Sigmoid colon (tissue), 4 donors: ENCODE results near the genes STAM2 and KCNJ3.

DNA sequence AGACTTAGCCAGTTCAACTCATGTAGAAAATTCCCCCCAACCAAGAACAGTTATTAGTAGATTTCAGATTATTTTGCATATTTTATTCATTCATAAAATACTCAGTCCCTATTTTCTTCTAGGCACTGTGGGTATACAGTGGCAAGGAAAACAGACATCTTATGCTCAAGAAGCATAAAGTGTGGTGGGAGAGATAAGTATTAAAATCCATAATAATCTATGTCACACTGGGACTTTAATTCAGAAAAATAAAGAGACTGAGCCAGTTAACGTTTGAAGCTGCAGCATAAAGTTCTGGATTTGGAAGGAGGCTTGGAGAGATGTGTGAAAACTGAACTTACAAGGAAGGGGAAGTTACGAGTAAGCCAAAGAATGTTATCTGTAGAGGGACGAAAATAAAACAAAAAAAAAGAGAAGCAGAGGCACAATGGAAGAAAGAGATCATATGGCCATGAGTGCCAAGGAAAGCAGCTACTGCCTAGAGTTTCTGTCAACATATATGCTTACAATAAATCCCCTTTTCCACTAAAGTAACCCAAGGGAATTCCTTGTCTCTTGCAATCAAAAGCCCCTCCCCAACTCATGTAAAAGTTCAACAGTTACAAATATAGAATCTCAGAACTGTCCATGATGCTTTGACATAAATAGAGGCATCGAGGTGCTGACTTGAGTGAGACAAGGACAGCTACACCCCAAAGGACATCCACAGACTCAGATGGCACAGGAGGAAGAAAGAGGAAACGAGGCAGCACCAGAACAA lies 16.0 kb upstream of the ARL5A start:
- PRO-cap, result no peak
- RAMPAGE, long total RNA, 4 experiments, result no peak in any of the 4 experiments

GRCh38 chr2:152175352-152176590 lies at the start of gene STAM2:
Gene STAM2, minus strand, starts transcription at chr2:152175763.
- PRO-cap, result bidirectional peak, plus-strand start at chr2:152175548, minus-strand start at chr2:152175502; bidirectional peak, plus-strand start at chr2:152176046, minus-strand start at chr2:152175729
- RAMPAGE, long total RNA, 4 experiments, result start-site peak on the minus strand in 4 of 4 experiments, at chr2:152175701-152176020 at its widest, 9 to 246 reads per replicate

DNA sequence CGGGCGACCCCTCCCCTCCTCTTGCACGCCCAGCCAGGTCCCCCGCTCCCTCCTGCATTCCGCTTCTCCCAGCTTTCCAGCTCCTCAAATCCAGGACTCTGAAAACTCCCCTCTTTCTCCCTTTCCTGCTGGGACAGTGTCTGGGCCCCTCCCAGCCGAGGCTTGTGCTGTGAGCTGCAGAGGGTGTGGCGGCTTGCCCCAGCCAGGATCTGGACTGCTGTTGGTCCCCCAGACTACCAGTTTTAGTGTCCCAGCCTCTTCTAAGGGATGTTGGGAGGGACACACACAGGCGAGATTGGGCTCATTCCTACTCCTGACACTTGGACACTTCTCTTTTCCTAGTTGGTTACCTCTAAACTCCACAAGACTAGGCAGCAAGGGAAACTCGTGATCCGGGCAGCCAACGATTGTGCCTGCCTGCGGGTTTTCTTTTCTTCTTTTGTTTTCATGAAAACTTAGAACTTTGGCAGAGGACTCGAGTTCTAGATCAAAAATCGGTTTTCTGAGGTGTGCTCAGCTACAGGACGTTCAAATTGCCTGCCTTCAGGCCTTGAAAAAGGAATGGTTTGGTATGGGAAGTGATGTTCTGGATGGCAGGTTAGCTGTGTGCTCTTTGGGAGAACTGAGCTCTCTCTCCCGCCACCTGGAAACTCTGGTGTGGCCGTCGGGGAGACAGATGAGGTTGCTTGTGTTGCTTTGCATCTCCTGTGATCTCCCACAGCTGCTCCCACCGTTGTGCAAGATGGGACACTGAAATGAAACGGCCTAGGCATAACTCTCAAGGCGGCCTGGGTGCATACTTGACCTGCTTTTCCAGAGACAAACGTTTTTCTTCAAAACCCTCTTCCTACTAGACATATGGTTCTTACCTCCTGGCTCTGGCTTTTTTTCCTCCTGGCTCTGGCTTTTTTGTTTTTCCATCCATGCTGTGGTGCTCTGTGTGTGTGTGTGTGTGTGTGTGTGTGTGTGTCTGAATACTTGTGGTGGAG lies 1.8 kb downstream of the FMNL2 start:
- PRO-cap, result bidirectional peak, plus-strand start at position 399 of the sequence, minus-strand start at position 216 of the sequence
- RAMPAGE, long total RNA, 4 experiments, result no peak in any of the 4 experiments

GRCh38 chr2:152433152-152433889 lies 98.3 kb downstream of the FMNL2 start:
- PRO-cap, result no peak
- RAMPAGE, long total RNA, 4 experiments, result no peak in any of the 4 experiments

- PRO-cap, result no peak
- RAMPAGE, long total RNA, 4 experiments, result no peak in any of the 4 experiments
Observed at GRCh38 chr2:152443112-152443574, 108.2 kb downstream of the FMNL2 start.

- PRO-cap, result no peak
- RAMPAGE, long total RNA, 4 experiments, result no peak in any of the 4 experiments
Observed at GRCh38 chr2:152466694-152467255, 131.8 kb downstream of the FMNL2 start.

DNA sequence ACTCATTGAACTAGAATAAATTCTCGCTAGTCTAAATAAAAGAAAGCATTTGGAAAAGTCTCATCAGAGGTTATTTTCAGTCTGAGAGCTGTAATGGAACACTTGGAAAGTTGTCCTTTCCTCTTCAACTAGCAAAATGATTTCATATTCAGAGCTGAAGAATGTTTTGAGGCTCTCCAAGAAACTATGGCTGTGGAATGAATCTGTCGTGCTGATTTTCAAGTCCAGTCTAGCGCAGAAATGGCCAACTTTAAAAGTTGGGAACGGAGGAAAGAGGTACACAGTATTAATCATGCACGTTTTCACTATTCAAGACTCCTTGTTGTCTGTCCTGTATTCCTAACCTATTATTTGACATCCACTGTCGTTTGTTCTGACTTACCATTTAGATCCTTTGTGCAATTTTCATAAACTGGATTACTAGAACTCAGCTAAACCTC lies 182.5 kb downstream of the PRPF40A start:
- PRO-cap, result no peak
- RAMPAGE, long total RNA, 4 experiments, result no peak in any of the 4 experiments

GRCh38 chr2:152537045-152537575 lies 180.2 kb downstream of the PRPF40A start:
- PRO-cap, result no peak
- RAMPAGE, long total RNA, 4 experiments, result no peak in any of the 4 experiments

DNA sequence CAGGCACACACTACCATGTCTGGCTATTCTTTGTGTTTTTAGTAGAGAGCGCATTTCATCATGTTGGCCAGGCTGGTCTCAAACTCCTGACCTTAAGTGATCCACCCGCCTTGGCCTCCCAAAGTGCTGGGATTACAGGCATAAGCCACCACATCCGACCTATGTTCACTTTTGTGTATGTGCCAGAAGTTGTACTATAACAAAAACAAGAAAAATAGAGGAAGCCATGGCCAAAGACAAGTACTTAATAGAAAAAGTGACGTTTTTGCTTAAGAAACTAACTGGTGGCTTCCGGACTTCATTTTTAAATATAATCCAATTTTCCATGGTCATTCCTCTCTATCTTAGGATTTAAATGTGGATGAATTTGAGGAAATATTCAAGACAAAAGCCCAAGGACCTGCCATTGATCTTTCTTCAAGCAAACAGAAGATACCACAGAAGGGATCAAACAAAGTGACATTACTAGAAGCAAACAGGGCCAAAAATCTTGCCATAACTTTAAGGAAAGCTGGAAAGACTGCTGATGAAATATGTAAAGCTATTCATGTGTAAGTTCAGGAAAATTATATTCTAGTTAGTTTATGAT lies 91.0 kb downstream of the PRPF40A start:
- PRO-cap, result no peak
- RAMPAGE, long total RNA, 4 experiments, result no peak in any of the 4 experiments

DNA sequence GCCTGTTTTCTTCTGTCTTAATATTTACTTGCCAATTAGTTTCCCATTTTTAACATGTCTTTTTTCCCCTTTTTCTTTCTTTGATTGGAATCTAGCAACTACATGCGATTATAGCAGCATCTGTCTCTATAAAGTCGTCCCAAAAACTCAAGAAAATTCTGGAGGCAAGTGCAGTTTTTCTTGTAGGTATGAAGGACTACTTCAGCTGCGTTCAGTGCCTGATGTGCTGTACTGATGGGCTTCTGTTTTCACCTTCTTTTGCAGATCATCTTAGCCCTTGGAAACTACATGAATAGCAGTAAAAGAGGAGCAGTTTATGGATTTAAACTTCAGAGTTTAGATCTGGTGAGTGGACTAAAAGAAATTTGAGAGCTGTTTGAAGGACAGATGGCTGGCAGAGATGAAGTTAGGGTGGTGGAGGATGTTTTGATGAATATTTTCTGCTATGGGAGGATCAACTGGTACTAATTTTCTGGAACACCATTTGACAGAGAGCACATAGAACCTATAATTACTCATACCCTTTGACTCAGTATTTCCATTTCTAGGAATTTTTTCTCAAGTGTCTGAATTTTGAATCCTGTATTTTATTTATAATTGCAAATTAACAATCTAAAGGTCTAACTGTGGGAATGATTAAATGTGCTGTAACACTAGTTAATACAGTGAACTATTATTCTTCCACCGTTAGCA lies 87.6 kb downstream of the PRPF40A start:
- PRO-cap, result no peak
- RAMPAGE, long total RNA, 4 experiments, result no peak in any of the 4 experiments

DNA sequence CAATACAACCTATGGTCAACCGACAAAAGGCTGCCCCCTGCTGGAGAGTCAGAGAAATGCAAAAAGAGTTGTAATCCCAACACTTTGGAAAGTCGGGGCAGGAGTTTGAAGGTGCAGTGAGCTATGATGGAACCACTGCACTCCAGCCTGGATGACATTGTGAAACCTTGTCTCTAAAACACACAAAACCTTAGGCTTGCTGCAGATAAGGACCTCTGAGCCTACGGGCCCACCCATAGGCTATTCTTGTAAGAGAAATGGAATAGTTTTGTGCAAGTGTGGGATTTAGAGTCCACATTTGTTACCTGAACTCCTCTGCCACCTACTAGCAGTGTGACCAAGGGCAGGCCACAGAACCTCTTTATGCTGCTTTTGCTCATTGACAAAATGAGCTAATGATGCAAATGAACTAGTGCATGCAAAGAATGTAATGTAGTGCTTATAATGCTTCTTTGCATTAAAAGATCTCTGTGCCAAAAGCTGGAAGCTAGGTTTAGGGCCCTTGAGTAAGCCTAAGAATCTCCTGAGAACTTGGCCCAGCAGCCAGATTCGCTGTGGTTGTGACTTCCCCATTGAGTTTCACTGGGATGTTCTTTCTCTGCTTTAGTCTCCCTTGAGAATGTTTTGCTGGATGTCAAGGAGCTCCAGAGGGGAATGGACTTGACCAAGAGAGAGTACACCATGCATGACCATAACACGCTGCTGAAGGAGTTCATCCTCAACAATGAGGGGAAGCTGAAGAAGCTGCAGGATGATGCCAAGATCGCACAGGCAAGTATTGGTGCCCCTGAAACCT lies 81.2 kb downstream of the PRPF40A start:
- PRO-cap, result no peak
- RAMPAGE, long total RNA, 4 experiments, result start-site peak on the plus strand in 1 of 4 experiments, centred at position 565 of the sequence, 16 reads per replicate

- PRO-cap, result no peak
- RAMPAGE, long total RNA, 4 experiments, result no peak in any of the 4 experiments
Observed at GRCh38 chr2:153592710-153593256, 114.2 kb upstream of the RPRM start.

DNA sequence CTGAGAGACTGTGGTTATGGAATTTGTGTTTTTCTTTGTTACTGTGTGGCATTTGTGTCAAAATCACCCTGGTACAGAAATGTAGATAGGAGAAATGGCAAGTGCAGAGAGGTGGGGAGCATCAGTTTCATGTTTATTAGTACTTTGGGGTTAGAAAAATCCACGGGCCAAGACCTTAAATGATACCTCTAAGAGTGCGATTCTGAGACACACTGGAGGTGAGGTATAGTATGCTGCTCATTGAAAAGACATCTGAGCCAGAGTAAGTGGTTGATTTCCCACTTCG lies 315.7 kb upstream of the KCNJ3 start:
- PRO-cap, result no peak
- RAMPAGE, long total RNA, 4 experiments, result no peak in any of the 4 experiments

DNA sequence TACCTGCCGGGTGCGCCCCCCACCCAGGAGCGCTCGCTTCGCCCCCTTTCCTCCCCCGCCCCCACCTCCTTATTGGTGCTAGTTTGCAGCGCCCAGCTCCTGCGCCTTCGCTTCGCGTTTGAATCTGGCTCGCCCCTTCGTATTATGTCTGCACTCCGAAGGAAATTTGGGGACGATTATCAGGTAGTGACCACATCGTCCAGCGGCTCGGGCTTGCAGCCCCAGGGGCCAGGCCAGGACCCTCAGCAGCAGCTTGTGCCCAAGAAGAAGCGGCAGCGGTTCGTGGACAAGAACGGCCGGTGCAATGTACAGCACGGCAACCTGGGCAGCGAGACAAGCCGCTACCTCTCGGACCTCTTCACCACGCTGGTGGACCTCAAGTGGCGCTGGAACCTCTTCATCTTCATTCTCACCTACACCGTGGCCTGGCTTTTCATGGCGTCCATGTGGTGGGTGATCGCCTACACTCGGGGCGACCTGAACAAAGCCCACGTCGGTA lies at the start of gene KCNJ3:
Gene KCNJ3, plus strand, starts transcription at position 64 of the 499 bp plus-strand sequence.
- PRO-cap, result no peak
- RAMPAGE, long total RNA, 4 experiments, result no peak in any of the 4 experiments

- PRO-cap, result no peak
- RAMPAGE, long total RNA, 4 experiments, result no peak in any of the 4 experiments
Observed at GRCh38 chr2:154700201-154700621, 1.7 kb downstream of the KCNJ3 start.

DNA sequence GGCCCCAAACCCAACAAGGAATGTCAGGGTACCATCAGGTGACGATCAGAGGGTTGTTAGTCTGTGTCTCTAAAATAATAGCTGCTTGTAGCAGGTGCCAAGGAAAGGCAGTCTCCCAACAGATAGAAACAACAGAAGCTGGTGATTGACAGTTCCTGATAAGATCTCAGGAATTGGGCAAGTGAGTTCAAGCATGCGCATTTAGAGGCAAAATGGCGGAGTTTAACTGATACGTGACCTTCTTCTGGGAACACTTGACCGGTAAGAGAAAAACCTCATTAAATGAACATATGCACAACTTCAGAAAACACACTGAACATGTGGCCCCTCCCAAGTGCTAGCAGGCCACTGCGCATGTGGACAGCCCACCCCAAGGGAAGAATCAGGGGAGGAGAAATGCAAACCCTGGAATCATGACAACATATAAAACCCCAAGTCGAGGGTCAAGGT lies 664.9 kb downstream of the KCNJ3 start:
- PRO-cap, result no peak
- RAMPAGE, long total RNA, 4 experiments, result no peak in any of the 4 experiments

DNA sequence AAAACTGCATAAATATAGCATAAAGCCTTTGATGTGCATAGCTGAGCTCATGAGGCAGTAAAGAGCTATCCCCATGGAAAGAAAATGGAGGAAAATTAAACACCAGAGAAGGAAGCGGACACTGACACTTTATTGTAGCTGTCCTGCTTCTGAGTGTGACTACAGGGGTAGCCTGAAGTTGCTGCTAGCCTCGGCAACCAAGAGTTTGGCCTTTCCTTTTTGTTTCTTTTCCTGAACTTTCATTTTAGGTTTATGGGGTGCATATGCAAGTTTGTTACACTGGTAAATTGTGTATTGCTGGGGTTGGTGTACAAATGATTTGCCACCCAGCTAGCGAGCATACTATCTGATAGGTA lies 343.1 kb downstream of the NR4A2 start:
- PRO-cap, result no peak
- RAMPAGE, long total RNA, 4 experiments, result no peak in any of the 4 experiments

- PRO-cap, result no peak
- RAMPAGE, long total RNA, 4 experiments, result no peak in any of the 4 experiments
Observed at GRCh38 chr2:156254271-156255100, 78.0 kb downstream of the NR4A2 start.

DNA sequence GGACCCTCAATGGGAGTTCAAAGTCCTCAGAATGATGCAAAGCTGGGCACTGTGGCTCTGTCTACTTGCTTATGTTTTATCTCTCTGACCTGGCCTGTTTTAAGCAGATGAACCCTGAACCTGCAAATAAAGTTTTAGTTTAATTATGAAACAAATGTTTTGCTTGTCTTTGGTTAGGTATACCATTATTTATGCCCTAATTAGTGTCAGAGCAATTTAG lies 22.5 kb downstream of the NR4A2 start:
- PRO-cap, result no peak
- RAMPAGE, long total RNA, 4 experiments, result no peak in any of the 4 experiments

GRCh38 chr2:156325329-156326411 lies 6.9 kb downstream of the NR4A2 start:
- PRO-cap, result no peak
- RAMPAGE, long total RNA, 4 experiments, result no peak in any of the 4 experiments